Calu3 (cell line): ENCODE measurements around the gene CEP295NL.

DNA sequence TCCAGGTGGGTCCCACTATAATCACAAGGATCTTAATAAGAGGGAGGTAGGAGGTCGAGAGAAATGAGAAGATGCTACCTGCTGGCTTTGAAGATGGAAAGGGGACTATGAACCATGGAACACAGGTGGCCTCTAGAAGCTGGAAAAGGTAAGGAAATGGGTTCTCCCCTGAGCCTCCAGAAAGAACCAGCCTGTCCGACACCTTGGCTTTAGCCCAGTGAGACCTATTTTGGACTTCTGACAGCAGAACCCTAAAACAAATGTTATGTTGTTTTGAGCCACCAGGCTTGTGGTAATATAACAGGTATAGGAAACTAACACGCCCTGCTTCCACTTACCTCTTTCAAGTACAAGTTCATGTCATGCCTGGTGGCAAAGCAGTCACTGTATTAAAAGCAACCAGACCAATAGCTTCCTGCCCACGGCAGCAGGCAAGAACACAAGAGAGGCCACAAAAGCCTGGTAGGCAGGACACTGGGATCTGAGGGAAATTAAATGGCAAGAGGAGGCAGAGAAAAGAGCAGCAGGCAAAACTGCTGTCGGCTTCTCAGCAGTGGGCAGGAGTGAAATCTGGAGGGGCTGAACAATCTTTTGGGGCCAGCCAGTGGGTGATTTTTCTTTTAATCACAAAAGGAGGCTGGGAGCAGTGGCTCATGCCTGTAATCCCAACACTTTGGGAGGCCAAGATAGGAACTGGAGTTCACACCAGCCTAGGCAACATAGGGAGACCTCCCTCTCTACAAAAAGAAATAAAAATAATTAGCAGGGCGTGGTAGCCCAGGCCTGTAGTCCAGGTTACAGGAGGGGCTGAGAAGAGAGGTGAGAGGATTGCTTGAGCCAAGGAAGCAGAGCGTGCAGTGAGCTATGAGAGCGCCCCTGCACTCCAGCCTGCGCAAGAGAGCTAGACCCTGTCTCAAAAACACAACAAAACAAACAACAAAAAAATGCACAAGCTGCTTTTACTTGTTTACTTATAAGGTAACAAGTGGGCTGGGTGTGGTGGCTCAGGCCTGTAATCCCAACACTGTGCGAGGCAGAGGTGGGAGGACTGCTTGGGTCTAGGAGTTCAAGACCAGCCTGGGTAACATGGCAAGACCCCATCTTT is 2.1 kb downstream of the CYTH1 start:
- PRO-cap = no peak

DNA sequence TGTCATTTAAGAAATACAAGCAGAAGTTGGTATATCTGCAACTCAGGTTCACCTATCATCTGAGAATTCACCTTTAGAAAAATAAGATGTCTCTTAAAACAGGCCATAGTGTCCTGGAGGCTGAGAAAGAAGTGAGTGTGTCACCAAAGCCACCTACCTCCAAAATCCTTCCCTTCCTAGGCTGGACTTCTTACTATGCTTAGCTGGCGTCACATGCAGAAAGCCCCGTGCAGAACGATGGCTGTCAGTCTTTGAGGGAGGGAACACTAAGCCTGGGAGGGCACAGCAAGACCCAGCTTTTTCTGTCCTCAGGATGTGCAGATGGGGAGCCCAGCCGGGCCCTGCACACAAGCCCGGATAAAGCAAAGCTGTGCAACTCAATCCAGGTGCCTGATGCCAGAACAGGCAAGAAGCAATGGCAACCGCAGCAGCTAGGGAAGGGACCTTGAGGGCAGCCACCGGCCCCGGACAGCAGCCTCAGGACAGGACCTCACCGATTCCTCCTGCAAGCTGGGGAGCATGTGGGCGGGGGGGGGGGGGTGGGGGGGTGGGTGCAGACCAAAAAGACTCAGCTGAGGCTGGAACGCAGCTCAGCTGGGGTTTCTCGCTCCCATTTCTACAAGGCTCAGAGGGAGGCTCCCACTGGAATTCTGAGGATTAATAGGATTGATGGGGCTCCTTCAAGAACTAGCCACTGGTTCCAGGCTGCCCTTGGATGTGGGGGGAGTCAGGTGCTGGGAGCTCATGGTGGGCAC is 14.0 kb upstream of the USP36 start:
- PRO-cap = no peak

DNA sequence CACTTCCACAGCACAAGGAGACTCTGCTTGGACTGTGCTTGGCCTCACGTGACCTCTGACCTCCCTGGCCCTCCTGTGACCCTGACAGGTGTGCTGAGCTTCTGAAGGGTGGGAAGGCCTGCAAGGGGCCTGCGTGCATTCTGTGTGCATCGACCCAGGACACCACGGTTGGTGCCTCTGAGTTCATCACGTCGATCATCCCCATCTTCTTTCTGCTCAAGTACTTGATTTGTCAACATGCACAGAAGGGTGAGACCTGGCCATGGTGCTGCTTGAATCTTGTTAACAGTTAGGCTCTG is 4.7 kb downstream of the CEP295NL start:
- PRO-cap = no peak

- PRO-cap = no peak
Measured at GRCh38 chr17:78902519-78903526, at the start of gene CEP295NL. Gene CEP295NL (minus strand): TSS chr17:78903201.

DNA sequence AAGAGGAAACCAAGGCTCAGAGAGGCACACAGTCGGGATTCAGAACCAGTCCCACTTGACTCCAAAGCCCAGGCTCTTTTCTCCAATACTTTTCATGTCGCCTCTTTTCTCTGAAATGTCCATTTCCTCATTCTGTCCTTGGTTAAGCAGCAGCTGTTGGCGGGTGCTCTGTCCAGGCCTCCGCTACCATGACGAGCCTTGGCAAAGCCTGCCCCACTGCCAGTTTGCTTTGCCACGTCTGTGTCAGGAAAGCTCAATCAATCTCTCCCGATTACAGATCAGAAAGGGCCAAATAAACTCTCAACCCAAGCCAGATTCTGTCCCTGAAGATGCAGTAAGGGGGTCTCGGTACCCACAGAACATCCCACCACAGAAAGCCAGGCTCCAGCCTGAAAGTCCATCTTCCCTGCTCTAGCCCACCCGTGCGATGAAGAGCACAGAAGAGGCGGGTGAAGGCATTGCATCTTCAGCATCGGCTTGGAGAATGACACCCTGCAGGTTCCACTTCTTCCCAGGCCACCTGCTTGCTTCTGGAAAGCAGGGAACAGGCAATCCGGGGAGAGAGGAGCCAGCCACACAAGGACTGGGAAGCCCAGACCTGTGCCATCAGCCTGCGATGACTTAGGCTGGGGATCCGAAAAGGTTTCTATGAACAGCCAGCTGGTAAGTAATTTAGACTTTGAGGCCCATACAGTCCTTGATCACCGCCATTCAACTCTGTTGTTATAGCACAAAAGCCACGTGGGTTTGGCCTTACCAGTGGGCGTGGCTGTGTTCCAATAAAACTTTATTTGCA is 9.3 kb upstream of the CEP295NL start:
- PRO-cap = no peak

GRCh38 chr17:78977797-78978411 is 1.8 kb downstream of the LGALS3BP start:
- PRO-cap = no peak

GRCh38 chr17:79019740-79020758 is 3.9 kb upstream of the C1QTNF1 start:
- PRO-cap = no peak

DNA sequence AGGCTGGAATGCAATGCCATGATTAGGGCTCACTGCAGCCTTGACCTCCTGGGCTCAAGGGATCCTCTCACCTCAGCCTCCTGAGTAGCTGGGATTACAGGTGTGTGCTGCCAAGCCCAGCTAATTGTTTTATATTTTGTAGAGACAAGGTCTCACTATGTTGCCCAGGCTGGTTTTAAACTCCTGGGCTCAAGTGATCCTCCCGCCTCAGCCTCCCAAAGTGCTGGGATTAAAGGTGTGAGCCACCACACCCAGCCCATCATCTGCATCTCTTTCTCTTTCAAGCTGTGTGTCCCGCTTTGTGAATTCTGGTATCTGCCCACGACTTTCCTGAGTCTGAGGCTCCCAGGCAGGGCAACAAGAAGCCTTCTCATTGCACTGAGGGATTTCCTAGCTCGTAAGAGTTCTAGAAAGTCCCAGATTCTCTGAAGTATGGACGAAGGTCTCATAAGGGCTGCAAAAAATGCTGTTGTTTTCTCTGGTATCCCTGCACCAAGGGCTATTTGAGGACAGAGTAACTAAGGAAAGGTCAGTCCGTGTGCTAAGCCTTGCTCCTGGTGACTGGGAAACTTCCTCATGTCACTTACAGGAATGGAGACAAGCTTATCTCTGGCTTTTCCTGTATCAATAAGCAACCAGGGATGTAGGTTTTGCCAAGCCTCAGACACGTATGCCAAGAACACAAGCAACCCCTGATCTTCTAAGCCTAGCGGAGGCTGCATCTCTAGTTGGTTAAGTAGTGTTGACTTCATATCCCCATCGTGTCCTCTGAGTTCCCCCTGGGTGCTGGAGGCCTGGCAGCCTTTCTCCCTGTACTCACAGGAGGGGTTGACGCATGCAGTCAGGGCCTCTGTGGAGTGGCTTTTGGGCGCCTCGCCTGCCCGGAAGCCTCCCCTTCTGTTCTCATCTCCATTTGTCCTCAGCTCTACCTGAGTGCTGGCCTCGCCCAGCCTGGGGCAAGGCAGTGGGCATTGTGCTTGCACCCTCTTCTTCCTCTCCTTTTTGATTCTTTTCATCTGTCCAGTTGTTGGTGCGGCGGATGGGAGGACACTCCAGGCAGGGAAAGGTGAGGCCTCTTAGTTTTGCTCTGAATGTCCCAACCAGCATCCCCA is 1.6 kb upstream of the C1QTNF1 start:
- PRO-cap = no peak

GRCh38 chr17:79038433-79039369 is 14.7 kb downstream of the C1QTNF1 start:
- PRO-cap = no peak

- PRO-cap = no peak
Measured at GRCh38 chr17:79679108-79679594, 51.6 kb upstream of the ENPP7 start.

GRCh38 chr17:79778298-79779221 is 612 bp downstream of the CBX2 start:
- PRO-cap = no peak

- PRO-cap = no peak
Measured at GRCh38 chr17:79800806-79801773, 4.2 kb upstream of the CBX8 start.

- PRO-cap = bidirectional peak, plus-strand start at chr17:79810387, minus-strand start at chr17:79810075
Measured at GRCh38 chr17:79809396-79810285, 12.8 kb upstream of the CBX8 start.

DNA sequence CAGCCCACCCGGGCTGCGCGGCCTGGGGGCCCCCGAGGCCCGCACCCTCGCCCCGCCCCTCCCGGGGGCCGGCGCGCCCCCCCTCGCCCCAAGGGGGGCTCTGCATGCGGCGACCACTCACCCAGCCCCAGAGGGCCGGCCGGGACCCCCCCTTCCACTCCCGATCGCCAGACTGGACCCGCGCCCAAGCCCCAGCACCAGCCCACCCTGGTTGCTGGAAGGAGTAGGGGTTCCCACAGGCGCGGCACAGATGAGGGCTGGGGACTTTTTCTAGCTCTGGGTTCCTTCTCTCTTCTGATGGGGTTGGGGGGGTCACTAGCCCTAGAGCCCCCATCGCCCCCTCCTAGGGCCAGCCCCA is 16.8 kb upstream of the CBX8 start:
- PRO-cap = no peak

DNA sequence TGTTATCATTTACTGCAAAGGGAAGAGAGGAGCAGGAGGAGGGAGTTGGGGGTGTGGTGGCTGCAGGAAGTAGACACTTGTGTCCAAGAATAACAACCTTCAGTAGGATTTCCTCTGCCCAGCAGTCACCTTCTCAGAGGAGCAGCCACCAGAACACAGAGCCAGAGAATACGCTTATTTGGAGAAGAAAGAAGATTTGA is 10.2 kb downstream of the CBX4 start:
- PRO-cap = no peak

DNA sequence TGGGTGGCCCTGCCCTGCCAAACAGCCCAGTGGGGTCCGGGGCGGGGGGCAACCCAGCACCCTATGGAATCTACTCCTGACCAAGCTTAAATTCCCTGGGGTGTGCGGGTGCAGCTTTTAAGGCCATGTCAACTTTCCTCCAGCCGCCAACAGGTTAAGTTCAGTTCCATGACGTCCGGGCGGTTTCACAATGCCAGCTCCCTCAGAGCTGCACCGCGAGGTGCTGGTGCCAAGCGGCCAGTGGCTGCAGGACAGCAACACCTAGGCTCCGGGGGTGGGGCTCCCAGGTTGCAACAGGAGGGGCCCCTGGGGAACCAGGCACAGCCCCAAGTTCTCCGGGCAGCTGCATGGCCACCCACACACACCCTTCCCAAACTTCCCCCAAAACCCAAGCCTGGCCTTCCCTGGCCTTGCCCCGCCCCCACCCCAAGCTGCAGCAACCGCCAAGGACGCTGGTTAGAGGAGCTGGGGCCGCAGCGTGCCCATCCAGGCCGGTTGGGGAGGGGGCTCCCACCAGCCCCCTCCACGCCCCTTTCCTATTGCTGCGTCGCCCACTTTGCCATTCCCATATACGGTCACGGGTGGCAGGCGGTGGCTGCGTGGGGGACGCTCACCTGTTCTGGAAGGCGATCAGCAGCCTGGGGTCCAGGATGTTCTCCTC is 1.9 kb downstream of the CBX4 start:
- PRO-cap = unidirectional peak, plus-strand start at position 240 of the sequence; unidirectional peak, plus-strand start at position 321 of the sequence

- PRO-cap = bidirectional peak, plus-strand start at chr17:79844888, minus-strand start at chr17:79844610
Measured at GRCh38 chr17:79844761-79845580, 5.7 kb upstream of the CBX4 start.

GRCh38 chr17:79919532-79919906 is 80.3 kb upstream of the CBX4 start:
- PRO-cap = unidirectional peak, minus-strand start at chr17:79919753

GRCh38 chr17:80002535-80003075 is 33.1 kb downstream of the TBC1D16 start:
- PRO-cap = no peak

GRCh38 chr17:80030591-80031401 is 4.9 kb downstream of the TBC1D16 start:
- PRO-cap = bidirectional peak, plus-strand start at chr17:80030962, minus-strand start at chr17:80030887